ENCODE data around the gene KRTAP5-7.

DNA sequence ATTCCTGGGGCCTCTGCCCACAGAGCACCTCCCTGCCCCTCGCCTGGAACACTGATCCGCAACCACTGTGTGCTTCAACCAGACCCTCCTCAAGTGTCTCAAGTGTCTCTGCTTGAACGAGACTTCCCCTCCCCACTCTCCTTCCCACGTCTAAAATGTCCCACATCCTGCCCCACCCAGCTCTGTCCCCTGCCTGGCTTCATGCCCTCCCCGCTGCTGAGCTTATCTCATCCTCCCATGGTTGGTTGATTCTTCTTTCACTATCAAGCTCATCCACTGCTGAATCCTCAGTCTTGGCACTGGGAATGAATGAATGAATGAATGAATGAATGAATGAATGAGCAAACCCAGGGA is 115.9 kb downstream of the MYEOV start:
- PRO-cap = no peak

DNA sequence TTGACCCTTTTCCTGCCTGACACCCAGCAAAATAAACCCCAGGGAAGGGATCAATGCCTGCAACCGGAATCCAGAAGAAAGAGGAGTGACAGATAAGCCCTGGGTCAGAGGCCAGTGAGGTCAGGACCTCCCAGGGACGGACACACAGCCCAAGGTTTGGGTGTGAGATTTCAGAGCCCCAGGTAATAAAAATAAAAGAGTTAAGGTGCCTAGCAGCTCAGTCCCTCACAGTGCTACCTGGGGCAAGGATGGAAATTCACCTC is 133.5 kb downstream of the MYEOV start:
- PRO-cap = no peak

GRCh38 chr11:69444589-69445682 is 151.0 kb downstream of the MYEOV start:
- PRO-cap = bidirectional peak, plus-strand start at chr11:69444833, minus-strand start at chr11:69444649

DNA sequence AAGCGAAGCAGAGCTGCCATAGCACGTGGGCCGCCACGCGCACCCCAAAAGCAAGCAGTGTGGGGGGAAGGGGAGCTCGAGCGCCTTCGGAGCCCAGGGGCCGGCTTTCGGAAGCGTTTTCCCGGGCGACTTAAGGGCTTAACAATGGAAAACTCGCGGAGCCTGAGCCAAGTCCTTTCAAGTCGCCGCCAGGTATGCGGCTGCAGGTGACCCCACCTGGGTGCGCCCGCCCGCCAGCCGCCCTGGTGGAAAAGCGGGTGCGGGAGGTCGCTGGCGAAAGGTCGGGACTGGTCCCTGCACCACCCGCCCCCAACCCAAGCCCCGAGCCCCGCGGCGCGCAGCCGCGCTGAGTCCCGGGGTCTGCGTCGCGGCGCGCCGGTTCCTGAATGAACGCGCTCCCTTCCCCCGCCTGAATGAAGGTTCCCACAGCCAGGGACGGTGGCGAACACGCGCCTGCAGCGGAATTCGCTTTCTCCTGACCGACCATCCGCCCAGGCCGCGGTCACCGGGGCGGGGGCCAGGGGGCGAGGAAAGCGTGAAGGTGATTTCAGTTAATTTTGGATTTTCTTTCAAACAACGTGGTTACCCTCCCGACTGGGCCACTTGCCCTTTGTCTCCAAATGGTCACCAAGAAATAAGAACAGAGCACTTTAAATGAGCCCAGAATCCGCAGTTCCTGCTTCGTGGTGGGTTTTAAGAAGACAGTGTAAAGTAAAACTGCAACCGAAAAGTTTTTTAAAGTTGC is 2.7 kb upstream of the CCND1 start:
- PRO-cap = bidirectional peak, plus-strand start at position 410 of the sequence, minus-strand start at position 388 of the sequence

DNA sequence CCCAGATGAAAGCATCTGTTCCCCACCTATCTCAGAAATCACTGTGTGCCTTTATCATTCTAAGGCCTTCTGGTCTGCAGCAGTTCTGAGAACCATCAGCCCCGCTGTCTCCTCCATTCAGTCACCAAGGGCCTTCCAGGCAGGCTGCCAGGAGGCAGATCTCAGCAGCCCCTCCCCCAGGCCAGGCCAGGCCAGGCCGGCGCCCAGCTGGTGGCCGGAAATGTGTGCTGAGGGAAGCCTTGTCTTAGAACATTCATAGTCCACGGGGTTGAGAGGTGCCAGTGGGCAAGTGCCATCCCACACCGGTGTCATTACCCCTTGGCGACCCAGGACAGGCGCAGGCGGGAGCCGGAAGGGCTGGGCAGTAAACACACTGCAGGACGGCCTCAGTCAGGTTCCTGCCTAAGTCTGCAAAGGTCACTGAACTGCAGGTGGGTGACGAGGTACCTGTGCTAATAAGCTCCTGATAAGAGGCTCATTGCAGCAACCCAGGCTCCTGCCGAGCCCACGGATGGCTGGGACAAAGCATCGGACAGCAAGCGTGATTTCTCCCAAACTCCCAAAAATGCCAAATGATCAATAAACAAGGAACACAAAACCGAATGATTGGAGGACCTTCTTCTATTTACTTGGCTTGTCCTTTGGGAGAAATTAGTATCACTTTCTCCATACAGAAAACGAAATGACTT is 3.1 kb downstream of the FGF19 start:
- PRO-cap = no peak

- PRO-cap = no peak
Observed at GRCh38 chr11:69968723-69969098, 109.4 kb upstream of the ANO1 start.

DNA sequence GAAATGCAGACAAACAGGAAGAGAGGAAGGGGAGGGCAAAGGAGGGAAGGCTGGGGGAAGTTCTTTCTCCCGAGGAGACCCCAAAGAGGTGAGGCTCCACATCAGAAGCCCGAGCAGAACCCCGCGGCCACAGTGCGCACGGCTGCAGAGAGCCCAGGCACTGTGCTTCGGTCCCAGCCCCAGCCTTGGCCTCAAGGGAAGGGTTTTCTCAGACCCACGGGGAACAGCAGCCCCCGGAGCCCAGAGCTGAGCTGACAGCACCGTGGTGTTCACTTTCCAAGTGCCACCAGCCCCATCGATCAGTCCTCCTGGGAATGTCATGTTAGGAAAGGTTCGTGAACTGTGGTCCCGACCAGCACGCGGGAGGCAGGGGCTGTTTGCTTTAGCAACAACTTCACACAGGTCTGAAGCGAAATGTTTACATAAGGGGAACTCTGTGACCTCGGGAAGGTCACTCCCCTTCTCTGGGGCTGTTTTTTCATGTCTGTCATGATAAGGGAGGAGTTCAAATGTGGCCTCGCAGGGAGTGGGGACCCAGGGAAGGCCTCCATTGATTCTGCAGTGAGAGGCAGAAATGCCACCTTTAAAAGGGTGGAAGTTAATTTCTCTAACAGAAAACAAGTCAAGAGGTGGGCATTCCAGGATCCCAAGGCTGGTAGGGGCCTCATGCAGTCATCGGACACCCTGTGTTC is 107.8 kb upstream of the ANO1 start:
- PRO-cap = no peak

DNA sequence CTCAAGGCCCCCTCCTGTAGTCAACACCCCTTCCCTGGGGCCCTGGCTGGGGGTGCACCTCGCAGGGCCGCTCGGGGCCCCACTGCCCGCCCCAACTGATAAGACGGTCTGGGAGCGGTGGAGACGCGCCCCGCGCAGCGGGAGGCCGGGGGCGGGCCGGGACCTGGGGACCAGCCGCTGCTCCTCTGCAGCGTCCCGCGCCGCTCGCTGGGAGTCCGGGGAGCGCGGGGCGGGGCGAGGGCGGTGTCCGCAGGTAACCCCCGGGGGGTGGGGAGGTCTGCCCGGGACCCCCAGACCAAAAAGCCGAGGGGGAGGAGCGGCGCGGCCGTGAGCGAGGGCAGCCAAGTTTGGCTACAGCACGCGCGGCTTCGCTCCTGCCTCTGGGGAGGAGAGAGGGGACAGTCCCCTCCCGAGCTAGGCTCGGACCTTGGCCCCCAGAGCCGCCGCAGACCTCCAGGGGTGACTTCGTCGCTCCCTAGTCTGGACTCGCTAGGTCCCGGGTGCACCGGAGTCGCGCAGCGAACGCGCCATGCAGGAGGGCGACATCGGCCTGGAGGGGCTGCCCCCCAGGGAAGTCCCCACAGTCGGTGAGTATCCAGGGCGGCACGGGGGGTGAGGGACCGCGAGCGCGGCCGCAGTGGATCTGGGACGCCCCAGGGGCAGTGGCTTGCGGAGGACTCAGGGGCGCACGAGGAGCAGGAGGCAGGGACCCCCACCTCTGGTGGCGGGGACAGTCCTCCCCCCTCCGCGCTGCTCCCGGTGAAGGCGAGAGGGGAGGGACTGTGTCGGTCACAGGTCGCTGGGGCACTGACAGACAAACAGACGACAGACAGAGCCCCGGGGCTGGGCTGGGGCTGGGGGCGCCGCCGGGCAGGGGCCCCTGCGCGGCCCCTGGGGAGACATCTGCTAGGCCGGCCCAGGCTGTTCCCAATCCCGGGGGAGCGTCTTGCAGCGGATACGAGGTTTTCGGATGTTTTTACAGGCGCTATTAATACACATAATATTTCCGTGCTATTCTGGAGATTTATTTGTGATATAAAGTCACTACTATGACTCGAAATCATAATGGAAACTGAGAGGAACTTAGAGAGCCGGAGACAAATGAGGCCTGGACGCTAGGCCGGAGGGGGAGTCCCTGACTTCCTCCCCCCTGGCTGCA is 92.2 kb upstream of the ANO1 start:
- PRO-cap = no peak

GRCh38 chr11:70072235-70072729 is 5.8 kb upstream of the ANO1 start:
- PRO-cap = no peak

DNA sequence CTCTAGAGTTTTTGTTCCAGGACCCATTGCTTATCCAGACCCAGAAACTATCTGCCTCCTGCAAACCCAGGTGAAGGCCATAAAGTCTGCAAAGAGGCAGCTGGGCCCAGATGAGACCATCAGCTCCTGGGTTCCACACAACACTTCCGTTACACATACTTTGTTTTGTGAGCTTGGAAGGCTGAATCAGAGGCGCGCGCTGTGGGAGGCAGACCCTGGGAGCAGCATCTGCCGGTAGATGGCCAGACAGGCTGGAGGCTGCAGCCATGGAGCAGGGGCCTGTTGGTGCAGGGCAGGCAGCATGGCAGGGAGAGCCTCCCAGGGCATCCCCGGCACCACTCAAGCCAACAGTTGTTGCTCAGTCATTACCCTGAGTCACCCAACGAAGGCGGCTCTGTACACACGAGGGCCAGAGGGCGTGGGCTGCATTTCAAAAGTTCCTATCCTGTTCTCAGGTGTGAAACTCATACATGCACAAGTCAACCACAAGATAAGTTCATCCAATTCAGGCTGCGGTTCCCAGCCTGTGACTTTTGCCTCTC is 2.5 kb downstream of the ANO1 start:
- PRO-cap = no peak

- PRO-cap = no peak
Observed at GRCh38 chr11:70135370-70136112, 57.4 kb downstream of the ANO1 start.

DNA sequence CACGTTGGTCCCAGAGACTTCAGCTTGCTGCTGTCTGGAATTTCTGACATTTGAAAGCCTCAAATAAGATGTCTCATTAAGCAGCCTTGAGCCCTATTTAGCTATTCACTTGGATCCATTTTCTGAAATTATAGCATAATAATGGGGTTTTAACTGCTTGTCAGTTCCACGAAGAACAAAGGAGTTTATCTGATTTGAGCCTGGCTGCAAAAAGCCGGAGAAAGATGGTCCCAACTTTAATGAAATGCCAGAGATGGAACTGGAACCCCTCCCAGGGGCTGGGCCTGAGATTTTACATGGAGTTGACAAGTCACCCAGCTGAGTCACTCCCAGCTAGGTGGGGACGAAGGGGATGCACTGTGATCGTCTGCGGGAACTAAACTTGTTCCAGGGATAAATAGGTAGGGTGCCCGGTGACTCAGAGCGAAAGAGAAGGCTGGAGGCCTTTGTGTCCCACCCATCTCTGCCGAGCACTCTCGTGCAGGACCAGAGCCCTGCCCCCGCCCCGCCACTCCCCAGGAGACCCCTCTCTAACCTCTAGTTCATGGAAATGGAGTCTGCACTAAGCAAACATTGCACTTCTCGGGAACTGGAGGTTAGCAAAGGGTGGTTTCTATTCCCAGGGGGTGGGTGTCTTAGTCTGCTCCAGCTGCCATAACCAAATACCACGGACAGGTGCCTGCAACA is 60.9 kb upstream of the FADD start:
- PRO-cap = no peak

DNA sequence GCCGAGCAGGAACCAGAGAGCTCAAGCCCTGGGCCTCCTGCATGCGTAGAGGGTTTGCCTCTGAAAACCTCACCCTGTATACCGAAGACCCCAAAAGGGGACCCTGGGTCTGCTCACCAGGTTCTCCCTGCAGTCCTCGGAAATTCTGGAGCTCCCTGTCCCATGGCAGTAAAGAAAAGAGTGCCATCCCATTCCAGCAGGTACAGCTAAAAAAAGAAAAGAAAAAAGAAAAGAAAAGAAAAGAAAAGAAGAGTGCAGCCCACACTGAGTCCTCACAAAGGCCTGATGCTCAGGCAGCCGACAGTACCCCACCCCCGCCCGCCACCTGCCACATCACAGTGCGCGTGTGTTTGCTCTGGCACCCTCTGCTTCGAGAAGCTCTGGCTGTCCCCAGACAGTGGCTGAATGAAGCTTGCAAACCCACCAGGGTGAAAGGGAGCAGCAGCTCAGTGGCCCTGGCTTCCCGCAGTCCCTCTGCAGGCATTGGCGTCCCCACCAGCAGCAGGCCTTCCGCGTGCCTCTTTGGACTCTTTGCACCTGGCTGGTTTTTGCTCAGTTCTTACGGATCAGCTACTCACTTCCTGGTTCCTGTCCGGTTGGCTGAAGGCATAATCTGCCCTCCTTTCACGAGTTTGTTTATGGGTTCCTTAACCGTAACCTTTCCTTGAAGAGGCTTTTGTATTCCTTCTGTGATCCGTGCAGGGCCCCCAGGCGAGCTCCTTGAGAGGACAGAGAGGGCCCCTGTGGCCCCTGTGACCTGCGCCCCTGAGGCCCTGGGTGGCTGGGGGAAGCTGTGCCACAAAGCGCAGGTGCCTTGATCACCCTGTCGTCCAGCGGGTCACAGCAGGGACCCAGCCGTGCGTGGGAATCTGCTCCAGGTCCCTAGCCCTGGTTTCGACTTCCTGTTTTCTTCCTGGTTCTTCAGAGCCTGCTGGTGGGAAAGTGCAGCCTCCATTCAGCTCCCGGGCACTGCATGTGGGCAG is 28.1 kb upstream of the FADD start:
- PRO-cap = bidirectional peak, plus-strand start at position 917 of the sequence, minus-strand start at position 859 of the sequence

DNA sequence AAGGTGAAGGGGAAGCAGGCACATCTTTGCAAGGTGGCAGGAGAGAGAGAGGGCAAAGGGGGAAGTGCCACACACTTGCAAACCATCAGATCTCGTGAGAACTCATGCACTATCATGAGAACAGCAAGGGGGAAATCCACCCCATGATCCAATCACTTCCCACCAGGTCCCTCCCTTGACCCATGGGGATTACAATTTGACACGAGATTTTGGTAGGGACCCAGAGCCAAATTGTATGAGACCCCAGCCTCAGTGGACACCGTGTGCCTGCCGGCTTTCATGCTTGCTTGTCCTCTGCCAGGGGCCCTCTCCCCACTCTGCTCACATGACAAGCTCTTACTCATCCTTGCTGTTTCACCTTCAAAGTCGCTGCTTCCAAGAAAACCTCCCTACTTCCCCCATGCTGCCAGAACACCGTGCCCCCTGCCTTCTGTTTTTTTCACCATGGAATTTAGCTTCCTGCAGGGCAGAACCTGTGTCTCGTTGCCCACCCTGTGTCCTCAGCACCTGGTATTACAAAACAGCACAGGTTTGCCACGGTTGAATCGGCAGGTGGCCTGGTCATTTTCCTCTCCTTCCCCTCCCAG is 23.2 kb upstream of the PPFIA1 start:
- PRO-cap = no peak

- PRO-cap = no peak
Observed at GRCh38 chr11:70293251-70293878, 22.9 kb downstream of the PPFIA1 start.

- PRO-cap = no peak
Observed at GRCh38 chr11:70321051-70321536, 50.6 kb downstream of the PPFIA1 start.

DNA sequence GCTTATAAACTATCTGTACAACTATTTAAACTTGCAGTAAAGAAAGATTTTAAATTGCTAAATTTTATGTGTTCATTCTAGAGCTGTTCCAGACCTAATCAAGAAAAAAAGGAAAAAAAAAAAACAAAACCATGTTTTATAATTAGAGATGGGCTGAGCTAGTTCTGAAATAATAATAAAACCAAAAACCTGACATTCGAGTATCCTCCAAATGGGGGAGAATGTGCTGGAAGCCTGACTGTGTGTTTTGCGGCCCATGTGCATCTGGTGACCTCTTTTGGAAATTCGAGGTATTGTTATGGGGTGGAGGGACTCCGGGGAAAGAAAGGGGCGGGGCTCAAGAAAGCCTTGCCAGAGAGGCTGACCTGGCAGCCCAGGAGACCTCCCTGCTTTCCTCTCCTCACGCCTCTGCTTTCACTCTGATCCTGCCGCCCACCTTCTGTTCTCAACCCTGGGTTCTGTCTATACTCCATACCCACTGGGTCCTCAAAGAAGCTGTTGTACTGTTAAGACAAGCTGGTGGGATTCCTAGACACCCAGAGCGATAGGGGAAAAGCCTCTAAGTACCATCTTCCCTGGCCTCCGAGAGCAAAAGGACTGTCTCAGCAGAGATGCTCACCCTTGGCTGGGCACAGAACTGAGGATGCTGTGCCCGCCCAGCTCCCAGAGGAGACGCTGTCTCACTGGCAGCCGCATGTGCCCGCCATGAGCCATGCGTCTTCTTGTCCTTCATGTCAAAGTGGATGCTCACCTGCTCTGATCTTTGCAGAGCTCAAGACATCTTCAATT is 73.0 kb downstream of the CTTN start:
- PRO-cap = no peak

DNA sequence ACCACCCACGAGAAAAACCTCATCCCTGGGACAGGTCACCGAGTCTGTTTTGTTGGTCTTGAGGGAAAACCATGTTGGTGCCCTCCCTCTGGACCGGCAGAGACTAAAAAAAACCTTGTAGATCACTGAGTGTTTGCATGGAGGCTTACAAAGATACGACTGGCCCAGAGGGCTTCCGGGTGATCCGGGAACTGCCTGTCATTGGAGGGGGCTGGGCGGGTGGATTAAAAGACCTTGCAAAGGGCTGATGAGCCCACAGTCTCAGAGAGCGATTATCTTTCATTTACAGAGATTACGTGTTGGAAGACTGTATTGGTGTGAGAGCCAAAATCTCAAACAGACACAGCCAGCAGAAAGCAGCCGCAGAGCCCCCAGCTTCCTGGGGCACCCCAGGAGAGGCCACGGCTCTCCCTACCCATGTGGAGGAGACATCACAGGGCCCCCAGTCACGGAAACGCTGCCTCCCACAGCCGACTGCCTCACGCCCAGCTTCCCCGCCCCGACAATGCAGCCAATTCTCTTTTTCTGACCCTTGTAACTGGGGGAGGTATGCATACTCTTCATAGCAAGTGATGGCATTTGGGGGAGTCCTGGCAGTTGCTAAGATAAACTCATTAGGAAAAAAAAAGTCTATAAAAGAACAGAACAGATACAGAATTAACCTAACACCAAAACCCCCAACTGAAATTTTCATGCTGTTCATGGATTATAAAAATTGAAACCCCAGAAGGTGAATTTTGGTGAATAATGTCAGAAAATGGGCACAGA is 426.5 kb downstream of the CTTN start:
- PRO-cap = no peak

DNA sequence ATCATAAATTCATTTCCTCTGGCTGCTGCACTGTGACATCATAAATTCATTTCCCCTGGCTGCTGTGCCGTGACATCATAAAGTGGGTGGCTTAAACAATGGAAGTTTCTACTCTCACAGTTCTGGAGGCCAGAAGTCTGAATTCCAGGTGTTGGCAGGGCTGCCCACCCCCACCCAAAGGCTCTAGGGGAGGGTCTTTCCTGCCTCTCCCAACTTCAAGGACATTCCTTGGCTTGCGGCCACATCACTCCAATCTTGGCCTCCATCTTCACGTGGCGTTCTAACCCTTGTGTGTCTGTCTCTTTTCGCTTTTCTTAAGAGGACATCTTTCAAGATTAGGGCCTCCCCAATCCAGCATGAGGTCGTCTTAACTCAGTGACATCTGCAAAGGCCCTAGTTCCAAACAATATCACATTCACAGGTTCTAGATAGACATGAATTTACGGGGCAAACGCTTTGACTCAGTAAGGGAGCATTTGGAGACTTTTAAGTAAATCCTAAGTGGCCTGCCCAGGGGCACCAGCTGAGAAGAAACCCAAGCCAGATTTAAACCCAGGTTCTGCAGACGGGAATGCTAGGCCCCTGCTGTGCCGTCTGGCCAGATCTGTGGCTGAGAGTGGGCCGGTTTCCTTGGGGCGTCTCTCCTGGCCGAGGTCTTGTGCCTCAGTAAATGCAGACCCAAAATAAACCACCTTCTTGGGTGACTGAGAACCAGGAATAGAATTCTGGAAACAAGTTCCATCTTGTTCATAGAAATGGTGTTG is 300.6 kb downstream of the SHANK2 start:
- PRO-cap = no peak

DNA sequence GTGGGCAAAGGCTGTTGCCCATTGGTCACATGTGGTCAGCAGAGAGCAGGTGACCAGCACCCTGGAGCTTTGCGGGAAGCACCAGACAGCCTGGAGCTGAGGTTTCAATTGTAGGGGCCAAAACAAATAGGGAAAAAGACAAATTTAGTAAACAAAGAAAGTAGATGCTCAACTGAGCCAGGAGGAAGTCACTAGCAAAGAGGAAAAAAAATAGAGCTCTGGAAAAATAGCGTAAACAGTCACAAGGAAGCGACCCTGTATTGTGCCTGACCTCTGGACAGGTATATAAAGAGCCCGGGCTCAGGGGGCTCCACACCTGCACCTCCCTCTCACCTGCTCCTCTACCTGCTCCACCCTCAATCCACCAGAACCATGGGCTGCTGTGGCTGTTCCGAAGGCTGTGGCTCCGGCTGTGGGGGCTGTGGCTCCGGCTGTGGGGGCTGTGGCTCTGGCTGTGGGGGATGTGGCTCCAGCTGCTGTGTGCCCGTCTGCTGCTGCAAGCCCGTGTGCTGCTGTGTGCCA is at the start of gene KRTAP5-7:
KRTAP5-7 (plus strand) TSS at position 339 of the 522 bp plus-strand sequence.
- PRO-cap = no peak

Measured in endothelial cell (in vitro differentiated cells).